SK-N-SH (cell line): ENCODE data around the gene ATXN7.

GRCh38 chr3:62094845-62095201 lies 224.0 kb upstream of the C3orf14 start:
- RRBS = no CpG with 5 or more reads among the region's 6 CpGs
CAGE:
- cytosol, long polyA plus RNA = no peak
- long polyA plus RNA = no peak
- nucleus, long polyA plus RNA = no peak

DNA sequence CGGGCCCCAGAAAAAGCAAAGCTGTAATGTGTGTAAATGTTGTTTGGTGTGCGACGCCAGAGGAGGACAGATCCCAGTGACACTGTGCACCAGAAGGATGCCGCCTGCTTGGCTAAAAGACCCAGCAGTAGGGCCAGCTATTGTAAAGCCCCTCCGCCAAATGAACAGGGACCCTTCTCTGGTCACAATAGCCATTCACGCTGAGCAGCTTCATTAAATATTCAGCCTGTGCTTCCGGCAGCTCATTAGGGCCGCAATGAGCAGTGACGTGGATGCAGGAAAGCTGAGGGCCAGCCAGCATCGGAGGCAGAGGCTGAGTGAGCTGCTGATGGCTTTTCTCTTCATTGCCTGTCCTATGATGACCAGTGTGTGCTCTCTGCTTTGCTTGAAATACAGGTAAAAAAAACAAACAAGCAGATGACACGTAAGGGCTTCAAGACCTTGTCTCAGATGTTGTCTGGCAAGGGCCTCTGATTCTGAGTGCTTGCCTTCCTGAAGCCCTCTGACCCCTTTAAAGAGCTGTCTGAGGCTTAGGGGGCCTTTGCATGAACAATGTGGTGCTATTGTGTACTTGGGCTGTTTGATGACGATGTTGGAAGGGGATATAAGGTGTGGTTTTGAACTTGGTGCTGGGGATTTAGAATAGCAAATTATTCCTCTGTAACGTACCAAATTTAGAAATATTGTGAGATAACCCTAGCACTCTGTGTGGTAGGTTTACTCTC lies 75.9 kb upstream of the C3orf14 start:
- RRBS = no CpG with 5 or more reads among the region's 13 CpGs
CAGE:
- cytosol, long polyA plus RNA = no peak
- long polyA plus RNA = no peak
- nucleus, long polyA plus RNA = no peak

GRCh38 chr3:62243527-62244005 lies 75.3 kb upstream of the C3orf14 start:
- RRBS = no CpG with 5 or more reads among the region's 4 CpGs
CAGE:
- cytosol, long polyA plus RNA = no peak
- long polyA plus RNA = no peak
- nucleus, long polyA plus RNA = no peak

GRCh38 chr3:62268767-62269408 lies 49.9 kb upstream of the C3orf14 start:
- RRBS = no CpG with 5 or more reads among the region's 6 CpGs
CAGE:
- cytosol, long polyA plus RNA = no peak
- long polyA plus RNA = no peak
- nucleus, long polyA plus RNA = no peak

DNA sequence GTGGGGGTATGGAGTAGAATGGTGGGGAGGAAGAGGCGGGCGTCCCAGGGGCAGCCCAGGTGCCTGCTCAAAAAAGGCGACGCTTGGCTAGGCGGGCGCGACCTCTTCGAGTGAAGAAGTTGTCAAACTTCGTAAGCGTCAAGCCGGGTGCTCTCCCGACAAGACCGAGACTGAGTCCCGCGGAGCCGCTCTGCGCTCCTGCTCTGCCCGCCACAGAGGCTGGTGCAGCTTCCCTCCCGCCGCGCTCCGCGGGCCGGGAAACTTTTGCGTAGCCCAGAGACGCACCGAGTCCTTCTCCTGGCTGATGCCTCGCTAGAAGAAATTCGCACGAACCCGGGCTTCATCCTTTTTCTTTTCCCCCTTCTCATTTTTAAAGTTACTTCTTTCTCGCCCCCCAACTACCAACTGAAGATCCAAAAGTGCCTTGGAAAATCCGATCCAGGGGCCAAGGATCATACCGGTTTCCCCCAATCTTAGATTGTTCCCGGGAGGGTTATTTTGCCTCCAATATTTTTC lies 2.9 kb downstream of the FEZF2 start:
- RRBS = 3% methylated on average over 17 of the region's 35 CpGs
CAGE:
- cytosol, long polyA plus RNA = no peak
- long polyA plus RNA = no peak
- nucleus, long polyA plus RNA = no peak

- RRBS = no CpG with 5 or more reads among the region's 8 CpGs
CAGE:
- cytosol, long polyA plus RNA = no peak
- long polyA plus RNA = no peak
- nucleus, long polyA plus RNA = no peak
These were observed 213.9 kb upstream of the FEZF2 start for GRCh38 chr3:62587213-62587720.

DNA sequence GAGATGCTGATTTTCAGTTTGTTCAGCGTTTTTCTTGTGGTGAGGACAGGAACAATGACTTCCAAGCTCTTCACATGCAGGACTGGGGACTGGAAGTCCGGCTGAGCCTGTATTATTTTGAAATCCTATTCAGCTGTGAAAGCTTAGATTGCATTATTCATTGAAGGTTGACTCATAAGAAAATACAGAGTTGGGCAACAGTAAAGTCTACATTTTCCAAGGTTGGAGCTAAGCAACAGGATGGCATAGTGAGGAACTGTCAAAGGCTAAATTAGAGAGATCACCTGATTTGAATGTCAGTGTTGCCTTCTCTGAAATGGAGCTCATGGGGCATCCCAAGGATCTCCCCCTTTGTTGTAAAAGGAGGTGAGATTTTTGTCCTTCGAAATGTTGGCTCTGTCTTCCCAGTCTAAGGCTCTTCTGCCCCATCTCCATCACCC lies 231.0 kb upstream of the FEZF2 start:
- RRBS = no CpG with 5 or more reads among the region's 3 CpGs
CAGE:
- cytosol, long polyA plus RNA = no peak
- long polyA plus RNA = no peak
- nucleus, long polyA plus RNA = no peak

DNA sequence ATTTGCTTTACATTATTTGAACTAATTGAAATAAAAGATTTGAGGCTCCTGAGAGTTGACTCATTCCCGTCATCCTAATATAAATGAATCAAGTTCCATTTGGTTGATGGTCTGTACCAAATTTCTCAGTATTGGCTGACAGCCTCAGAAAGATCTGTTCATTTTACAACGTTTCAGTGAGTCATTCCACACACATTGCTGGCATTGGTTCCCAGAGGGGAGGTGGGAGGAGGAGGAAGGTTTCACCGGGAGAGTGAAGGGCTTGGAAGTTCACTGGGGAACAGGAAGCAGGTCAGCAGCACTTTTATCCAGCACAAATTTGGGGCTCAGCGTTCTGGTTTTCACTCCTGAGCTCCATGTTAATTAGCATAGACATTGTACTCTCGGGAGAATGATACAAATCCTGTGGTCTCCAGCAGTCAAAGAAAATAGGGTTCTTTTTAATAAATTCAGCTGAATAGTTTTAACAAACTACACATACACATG lies 176.8 kb upstream of the CADPS start:
- RRBS = no CpG with 5 or more reads among the region's 5 CpGs
CAGE:
- cytosol, long polyA plus RNA = no peak
- long polyA plus RNA = no peak
- nucleus, long polyA plus RNA = no peak

- RRBS = no CpG with 5 or more reads among the region's 4 CpGs
CAGE:
- cytosol, long polyA plus RNA = no peak
- long polyA plus RNA = no peak
- nucleus, long polyA plus RNA = no peak
These were observed 131.9 kb upstream of the SYNPR start for GRCh38 chr3:63146245-63146527.

GRCh38 chr3:63863682-63864055 lies at the start of gene ATXN7:
Gene ATXN7 (plus strand): TSS chr3:63863867.
- RRBS = no CpG with 5 or more reads among the region's 67 CpGs
CAGE:
- cytosol, long polyA plus RNA = start-site peak on the minus strand at chr3:63863799-63863845, 112 and 388 reads in 2 replicates
- long polyA plus RNA = start-site peak on the minus strand at chr3:63863797-63863858, 293 and 340 reads in 2 replicates
- nucleus, long polyA plus RNA = no peak

DNA sequence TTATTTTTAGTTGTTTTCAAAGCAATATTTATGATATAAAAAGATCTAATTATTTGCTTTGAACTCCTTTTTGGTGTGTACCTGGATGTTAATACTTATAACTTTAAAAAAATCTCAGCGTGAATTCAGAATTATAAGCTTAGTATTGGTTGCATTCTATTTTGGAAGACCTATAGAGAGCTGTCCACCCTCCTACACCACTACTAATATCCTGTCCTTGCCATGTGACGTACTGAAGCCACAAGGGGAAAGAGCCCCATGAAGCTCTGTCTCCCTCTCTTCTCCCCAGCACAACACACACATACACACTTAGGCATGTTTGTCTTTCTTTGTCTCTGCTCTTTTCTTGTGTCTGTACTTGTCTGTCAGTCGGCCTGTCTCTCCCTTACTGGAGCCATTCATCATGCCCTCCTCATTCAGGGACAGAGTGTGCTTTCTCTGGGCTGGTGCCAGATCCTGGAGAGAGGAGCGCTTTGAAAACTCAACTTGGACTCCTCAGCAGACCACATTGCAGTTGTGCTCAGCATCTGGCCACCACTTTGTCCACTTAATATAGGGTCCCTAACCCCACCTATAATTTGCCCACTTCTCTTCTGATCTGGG lies 47.6 kb downstream of the PSMD6 start:
- RRBS = no CpG with 5 or more reads among the region's 4 CpGs
CAGE:
- cytosol, long polyA plus RNA = no peak
- long polyA plus RNA = no peak
- nucleus, long polyA plus RNA = no peak

GRCh38 chr3:64015363-64015684 lies 8.0 kb downstream of the PSMD6 start:
- RRBS = no CpG with 5 or more reads among the region's 4 CpGs
CAGE:
- cytosol, long polyA plus RNA = no peak
- long polyA plus RNA = no peak
- nucleus, long polyA plus RNA = no peak

GRCh38 chr3:64097699-64098222 lies 74.5 kb upstream of the PSMD6 start:
- RRBS = no CpG with 5 or more reads among the region's 5 CpGs
CAGE:
- cytosol, long polyA plus RNA = no peak
- long polyA plus RNA = no peak
- nucleus, long polyA plus RNA = no peak

DNA sequence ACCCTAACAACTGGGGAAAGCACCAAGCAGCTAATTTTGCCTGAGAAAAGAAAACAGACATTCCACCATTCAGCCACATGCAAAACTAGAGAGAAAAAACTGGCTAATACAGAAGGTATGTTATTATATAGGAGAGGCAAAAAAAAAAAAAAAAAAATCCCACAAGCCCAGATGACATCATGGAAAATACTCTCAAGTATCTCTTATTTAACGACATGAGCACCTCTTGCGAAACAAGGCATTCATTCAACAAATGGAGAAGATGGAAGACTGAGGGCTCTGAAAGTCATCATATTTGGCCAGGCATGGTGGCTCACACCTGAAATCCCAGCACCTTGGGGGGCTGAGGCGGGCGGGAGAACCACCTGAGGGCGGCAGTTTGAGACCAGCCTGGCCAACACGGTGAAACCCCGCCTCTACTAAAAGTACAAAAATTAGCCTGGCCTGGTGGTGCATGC lies 61.4 kb downstream of the PRICKLE2 start:
- RRBS = no CpG with 5 or more reads among the region's 7 CpGs
CAGE:
- cytosol, long polyA plus RNA = no peak
- long polyA plus RNA = no peak
- nucleus, long polyA plus RNA = no peak

DNA sequence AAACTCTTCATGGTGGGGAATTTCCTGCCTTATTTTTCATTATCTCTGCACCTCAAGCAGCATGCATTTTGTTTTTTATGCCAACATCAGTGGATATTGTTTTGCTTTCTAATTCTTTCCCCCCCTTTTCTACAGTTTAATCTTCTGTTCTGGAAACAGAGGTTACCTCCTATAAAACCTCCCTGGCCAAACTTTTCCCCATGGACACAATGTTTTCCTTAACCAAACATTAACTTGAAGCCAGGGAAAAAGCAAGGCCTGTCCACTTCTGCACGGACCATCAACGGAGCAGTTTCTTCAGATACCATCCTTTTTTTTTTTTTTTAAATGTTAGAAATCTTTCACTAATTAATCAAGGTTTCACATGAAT lies 127.1 kb downstream of the ADAMTS9 start:
- RRBS = no CpG with 5 or more reads among the region's 2 CpGs
CAGE:
- cytosol, long polyA plus RNA = no peak
- long polyA plus RNA = no peak
- nucleus, long polyA plus RNA = no peak

GRCh38 chr3:64883340-64883773 lies 195.6 kb upstream of the ADAMTS9 start:
CAGE:
- cytosol, long polyA plus RNA = no peak
- long polyA plus RNA = no peak
- nucleus, long polyA plus RNA = no peak

- RRBS = no CpG with 5 or more reads among the region's 3 CpGs
CAGE:
- cytosol, long polyA plus RNA = no peak
- long polyA plus RNA = no peak
- nucleus, long polyA plus RNA = no peak
These were observed 240.9 kb upstream of the ADAMTS9 start for GRCh38 chr3:64928648-64929092.

DNA sequence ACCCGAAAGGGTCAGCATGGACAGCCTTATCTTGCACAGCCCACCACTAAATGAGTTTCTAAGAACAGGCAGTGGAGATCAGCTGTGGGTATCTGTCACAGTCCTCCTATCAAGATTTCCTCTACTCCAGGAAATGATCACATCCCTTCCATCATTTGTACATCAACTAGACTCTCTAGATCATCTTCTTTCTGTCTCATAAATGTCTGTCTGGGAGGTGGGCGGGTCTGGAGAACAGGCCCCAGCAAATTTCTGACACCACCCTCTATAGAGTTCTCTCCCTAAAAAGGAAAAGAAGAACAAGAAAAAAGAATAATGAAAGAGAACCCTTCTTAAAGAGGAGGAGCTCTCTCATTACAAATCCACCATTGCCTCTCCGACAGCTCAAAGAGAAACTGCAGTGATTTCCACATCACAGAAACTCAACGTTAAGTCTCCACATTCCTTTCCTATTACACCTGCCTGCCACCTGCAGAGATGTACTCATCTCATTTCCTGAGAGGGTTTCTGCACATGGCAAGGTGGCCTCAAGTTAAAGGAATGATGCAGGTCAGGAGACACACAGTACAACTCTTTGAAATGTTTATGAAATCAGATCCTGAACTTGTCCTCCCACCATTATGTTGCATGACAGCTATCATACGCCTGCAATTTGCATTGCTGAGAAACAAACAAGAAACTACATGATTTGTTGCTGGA lies 458.2 kb upstream of the ADAMTS9 start:
- RRBS = no CpG with 5 or more reads among the region's 5 CpGs
CAGE:
- cytosol, long polyA plus RNA = no peak
- long polyA plus RNA = no peak
- nucleus, long polyA plus RNA = no peak

GRCh38 chr3:65181625-65182089 lies 493.9 kb upstream of the ADAMTS9 start:
- RRBS = no CpG with 5 or more reads among the region's 3 CpGs
CAGE:
- cytosol, long polyA plus RNA = no peak
- long polyA plus RNA = no peak
- nucleus, long polyA plus RNA = no peak

DNA sequence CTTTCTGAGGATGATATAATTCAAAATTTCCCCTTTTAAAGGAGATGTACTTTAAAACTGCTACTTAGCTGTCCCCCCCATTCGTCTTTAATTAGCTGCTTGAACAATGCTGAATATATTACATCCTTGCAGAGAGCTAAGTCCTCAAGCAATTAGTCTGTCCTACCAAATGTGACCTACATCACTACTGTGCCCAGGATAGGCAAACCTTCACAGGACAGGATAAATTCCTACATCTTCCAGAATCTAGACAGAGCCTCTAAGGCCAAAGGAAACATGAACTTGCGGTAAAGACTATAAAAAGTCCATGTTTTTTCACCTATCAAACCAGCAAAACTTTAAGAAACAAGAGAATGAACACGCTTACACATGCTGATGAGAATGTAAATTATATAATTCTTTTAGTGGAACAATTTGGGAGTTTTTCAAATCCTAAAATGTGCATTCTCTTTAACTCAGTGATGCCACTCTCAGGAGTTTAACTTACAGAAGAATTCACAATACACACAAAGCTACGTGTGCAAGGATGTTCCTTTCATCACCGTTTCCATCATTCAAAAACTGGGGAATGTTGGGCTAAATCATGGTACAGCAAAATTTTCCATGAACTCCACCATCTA lies 448.1 kb downstream of the MAGI1 start:
- RRBS = no CpG with 5 or more reads among the region's 5 CpGs
CAGE:
- cytosol, long polyA plus RNA = no peak
- long polyA plus RNA = no peak
- nucleus, long polyA plus RNA = no peak